Panc1 (cell line): ENCODE data around the gene AP3S2.

DNA sequence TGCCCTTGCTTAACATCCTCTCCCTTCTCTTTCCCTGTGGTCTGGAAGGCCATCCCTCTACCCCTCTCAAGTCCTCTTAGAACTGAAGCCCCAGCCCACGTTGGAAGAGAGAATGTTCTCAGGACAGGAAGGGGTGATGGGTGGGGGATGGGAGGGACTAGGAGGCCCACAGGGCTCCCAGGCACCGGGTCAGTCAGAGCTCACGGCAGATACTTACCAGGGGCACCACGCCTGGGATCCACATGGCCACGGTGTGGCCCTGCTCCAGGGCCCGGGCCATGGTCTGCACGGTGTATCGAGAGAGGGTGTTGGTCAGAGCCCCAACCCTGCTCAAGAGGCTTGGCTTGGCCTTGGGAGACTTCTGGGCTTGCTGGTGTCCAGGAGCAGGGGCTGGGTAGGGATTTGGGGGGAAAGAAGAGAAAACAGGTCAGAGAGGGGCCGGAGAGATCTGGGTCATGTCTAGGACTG lies 9.8 kb downstream of the PLIN1 start:
- RRBS, 2 experiments: 54 to 67% methylated on average over 4 of the region's 9 CpGs

DNA sequence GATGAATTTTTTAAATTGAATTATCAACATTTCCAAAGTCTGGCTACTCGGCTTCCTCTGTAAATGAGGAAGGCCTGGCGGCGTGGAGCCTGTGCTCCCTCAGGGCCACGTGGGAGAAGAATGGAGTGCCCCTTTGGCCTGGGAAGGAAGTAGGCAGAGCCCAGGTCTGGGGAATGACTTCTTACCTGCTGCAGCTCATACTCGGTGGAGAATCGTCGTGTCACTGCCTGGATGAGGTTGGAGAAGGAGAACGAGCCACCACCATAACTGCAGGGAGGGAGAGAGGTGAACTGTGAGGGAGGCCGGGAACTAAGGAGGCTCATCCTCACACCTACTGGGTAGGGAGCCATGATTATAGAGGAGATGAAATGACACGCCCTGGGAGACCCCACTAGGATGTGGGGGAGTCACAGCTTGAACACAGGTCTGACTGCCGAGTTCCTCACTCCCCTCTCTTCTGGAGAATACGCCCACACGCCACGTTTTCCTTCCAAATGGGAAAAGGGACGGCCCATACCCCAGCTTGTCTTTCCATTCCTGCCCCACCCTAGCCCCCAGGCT lies 14.2 kb downstream of the MESP2 start:
- RRBS, 2 experiments: no CpG with 5 or more reads among the region's 15 CpGs

GRCh38 chr15:89821922-89822448 lies 7.3 kb upstream of the ANPEP start:
- RRBS, 2 experiments: no CpG with 5 or more reads among the region's 14 CpGs

GRCh38 chr15:89834734-89835232 lies 20.1 kb upstream of the ANPEP start:
- RRBS, 2 experiments: no CpG with 5 or more reads among the region's 3 CpGs

- RRBS, 2 experiments: 1 to 4% methylated on average over 28 to 42 of the region's 73 CpGs
Observed at GRCh38 chr15:89893503-89894626, at the start of gene AP3S2. TSS of gene AP3S2 (minus strand) at chr15:89893994.

DNA sequence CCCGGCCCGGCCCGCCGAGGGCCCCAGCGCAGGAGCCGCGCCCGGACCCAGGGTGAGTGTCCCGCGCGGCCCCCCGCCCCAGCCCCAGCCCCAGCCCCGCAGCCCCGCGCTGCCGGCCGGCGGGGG lies 302 bp downstream of the ZNF710 start:
- RRBS, 2 experiments: under 1 to 4% methylated on average over 11 of the region's 18 CpGs

- RRBS, 2 experiments: no CpG with 5 or more reads among the region's 8 CpGs
Observed at GRCh38 chr15:90015791-90016192, 14.7 kb downstream of the ZNF710 start.

GRCh38 chr15:90096910-90097327 lies 5.3 kb downstream of the IDH2 start:
- RRBS, 2 experiments: no CpG with 5 or more reads among the region's 6 CpGs

- RRBS, 2 experiments: no CpG with 5 or more reads among the region's 3 CpGs
Observed at GRCh38 chr15:90205773-90206208, 4.7 kb downstream of the SEMA4B start.

DNA sequence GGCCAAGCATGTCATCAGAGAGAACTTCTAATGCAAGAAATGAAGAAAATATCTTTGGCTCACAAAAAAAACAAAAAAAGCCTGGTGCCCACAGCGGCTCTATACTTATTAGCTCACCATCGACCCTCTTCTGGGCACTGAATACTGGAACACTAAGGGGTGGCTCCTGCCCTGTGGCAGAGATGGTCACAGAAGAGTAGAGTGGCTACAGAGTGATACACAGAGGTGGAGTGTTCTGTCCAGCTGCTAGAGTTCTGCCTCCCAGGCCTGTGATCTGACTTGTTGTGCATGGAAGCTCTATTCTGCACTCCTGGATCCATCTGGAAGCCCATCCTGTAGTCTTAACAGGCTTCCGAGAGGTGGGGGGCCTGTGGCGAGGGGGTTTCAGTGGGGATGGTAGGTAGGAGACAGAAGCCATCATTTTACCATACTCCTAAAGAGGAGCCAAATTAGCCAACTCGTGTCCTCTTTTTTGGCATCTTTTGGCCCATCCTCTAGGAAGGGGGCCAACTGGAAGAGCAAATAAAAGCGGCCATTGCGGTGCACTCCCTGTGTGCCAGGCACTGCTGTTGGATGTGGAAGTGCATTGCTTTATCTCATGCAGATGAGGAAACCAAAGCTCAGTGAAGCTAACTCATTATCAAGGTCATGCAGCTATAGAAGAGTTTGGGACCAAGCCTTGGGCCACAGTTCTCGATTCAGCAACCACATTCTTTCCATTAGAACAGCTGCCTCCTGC lies 6.0 kb downstream of the SEMA4B start:
- RRBS, 2 experiments: no CpG with 5 or more reads among the region's 8 CpGs

DNA sequence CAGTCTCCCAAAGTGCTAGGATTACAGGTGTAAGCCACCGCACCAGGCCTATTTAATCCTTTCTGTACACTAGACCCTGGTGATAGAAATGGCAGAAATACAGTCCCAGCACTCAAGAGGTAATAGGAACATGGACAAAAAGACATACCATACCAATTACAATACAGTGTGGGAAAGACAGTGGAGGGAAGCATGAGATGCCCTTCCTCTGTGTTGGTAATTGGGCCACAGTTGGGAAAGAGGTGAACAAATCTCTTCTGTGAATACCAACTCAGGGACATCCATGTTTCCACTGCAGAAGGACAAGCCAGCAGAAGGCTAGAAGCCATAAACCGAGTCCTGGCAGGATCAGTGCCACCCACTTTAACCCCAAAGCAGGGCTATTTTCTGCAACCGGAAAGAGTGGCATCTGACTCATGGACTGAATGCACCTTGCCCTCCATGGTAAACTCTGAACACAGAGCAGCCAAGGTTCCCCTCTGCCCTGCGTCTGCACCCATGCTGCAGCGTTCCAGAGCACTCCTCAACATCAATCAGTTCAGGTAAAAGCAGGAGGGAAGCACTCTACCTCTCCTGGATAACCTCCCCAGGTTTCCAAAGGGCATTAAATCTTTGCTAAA lies 940 bp upstream of the NGRN start:
- RRBS, 2 experiments: no CpG with 5 or more reads among the region's 5 CpGs

- RRBS, 2 experiments: no CpG with 5 or more reads among the region's 11 CpGs
Observed at GRCh38 chr15:90271021-90271808, 5.7 kb downstream of the NGRN start.

GRCh38 chr15:90291572-90292160 lies 26.2 kb downstream of the NGRN start:
- RRBS, 2 experiments: no CpG with 5 or more reads among the region's 16 CpGs

DNA sequence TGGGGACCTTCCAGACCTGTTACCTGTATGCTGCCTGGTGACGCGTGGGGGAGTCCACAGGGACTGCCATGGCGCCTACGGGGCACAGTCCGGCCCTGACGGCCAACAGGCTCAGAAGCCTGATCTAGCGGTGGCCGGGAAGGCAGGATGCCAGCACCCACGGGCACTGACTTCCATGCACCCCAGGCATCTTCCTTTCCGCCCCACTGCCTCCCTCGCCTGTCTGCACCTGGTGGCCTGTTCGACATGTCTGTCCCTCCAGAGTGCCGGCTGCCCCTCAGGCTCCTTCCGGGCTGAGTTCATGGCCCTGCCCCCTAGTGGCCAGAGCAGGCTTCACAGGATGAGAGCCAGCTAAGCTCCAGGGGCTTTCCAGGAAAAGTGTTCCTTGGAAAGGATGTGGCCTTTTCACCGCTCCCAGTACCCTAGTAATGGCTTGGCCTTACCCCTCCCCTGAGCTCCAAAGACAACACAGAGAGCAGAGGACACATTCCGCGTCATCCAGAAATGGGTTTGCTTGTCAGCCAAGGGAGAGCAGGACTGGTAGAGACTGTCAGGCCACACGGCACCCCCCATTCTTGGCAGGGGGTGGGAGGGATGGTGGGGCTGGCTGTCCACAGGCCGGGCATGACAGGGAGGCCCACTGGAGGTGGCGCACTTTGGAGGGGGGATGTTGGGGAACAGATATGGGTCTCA lies 35.7 kb downstream of the NGRN start:
- RRBS, 2 experiments: 47% methylated on average over 4 of the region's 20 CpGs; no CpG with 5 or more reads in 1 of the 2 experiments

GRCh38 chr15:90320019-90320405 lies 32.1 kb upstream of the ZNF774 start:
- RRBS, 2 experiments: no CpG with 5 or more reads among the region's 12 CpGs

- RRBS, 2 experiments: 1 to 5% methylated on average over 10 to 11 of the region's 19 CpGs
Observed at GRCh38 chr15:90387471-90388083, 465 bp upstream of the IQGAP1 start.

DNA sequence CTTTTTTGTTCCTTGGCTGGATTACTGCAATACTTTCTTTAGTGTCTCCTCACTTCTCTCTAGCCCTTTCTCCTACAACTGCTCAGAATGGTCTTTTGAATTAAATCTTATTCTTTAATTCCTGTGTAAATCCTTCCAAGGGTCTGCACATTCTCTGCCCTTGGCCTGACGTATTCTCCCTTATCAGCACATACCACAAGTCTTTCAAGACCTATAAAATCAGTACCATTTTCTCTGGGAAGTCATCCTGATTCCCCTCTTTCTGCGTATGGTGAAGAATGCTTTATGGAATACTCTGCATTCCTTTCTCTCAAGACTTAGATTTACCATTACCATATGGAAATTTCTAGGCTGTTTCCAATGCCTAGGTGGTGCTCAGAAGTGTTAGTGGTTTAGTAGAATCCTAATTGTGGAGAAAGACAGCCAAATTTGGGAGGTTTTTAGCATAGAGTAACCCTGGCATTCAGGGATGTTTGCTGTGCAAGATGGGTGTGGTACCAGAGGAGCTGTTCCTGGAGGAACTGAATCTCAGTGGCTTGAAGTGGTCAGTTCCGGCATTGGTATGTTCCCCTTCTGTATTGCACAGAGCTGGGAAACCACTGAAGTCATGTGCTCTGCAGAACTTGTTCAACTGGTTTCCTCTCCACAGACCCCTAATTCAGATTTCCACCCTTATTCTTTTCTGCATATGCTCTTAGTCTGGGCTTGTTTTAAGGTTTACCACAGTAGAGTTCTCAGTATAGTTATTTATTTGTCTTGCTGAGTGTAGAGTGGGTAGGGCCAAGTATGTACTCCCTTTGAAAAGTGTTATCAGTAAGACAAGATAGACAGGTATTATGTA lies 24.5 kb downstream of the IQGAP1 start:
- RRBS, 2 experiments: no CpG with 5 or more reads among the region's 3 CpGs

- RRBS, 2 experiments: no CpG with 5 or more reads among the region's 8 CpGs
Observed at GRCh38 chr15:90419715-90420479, 31.9 kb downstream of the IQGAP1 start.

DNA sequence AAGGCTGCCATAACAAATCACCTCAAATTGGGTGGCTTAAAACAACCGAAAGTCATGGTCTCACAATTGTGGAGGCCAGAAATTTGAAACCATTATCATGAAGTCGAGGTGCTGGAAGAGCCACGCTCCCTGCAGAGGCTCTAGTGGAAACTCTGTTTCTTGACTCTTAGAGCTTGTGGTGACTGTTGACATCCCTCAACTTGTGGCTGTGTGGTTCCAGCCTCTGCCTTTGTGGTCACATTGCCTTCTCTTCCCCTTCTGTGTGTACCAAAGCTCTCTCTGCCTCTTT lies 48.8 kb upstream of the CRTC3 start:
- RRBS, 2 experiments: no CpG with 5 or more reads among the region's 3 CpGs

DNA sequence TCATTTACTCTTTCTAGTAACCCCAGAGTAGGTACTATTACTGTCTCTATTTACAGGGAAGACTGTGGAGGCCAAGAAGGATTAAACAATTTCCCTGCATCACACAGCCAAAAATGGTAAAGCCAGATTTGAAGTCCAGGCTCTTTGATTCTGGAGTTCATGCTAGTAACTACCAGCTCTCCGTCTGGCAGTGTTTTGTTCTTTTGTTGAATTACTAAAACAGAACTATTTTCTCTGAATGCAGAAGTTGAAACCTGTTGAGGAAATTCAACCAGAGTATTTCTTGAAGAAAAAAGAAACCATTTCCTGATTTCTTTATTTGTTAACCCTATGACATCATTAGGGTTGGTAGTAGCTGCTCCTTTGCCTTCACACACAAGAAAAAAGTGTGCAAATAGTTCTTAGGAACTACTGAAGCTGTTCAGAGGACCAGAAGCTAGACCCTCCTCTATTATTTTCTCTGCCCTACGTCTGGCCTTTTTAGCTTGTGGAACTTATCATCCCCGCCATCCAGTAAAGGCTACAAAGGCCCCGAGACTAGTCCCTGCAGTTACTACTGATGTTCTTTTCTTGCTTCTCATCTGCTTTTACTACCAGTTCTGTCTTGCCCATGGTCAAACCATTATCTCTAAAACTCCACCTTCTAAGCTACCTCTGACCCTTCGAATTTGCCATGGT lies 34.4 kb downstream of the CRTC3 start:
- RRBS, 2 experiments: no CpG with 5 or more reads among the region's 5 CpGs